Spinal cord (tissue), 3 donors: ENCODE measurements around the genes MMP14, PSMB5, CDH24 and THTPA.

DNA sequence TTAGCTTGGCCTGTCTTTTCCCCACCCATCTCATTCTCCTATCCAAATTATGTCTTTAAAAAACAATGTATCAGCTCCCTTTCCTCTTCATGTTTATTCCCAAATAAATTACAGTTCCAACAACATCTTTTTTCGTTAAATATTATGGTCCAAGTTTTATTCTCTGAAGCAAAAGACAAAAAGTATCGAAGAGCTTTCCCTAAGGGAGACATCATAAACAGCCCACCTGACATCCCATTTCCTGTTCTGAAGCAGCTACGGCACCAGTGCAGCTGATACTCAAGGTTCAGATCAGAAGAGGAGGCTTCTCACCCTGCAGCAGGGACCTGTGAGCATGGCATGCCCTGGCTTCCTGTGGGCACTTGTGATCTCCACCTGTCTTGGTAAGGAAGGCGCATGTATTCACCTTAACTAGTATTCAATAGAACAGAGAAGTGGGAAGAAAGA, 308.2 kb downstream of the DAD1 start:
- PRO-cap = no peak
- RAMPAGE, long total RNA = no peak

DNA sequence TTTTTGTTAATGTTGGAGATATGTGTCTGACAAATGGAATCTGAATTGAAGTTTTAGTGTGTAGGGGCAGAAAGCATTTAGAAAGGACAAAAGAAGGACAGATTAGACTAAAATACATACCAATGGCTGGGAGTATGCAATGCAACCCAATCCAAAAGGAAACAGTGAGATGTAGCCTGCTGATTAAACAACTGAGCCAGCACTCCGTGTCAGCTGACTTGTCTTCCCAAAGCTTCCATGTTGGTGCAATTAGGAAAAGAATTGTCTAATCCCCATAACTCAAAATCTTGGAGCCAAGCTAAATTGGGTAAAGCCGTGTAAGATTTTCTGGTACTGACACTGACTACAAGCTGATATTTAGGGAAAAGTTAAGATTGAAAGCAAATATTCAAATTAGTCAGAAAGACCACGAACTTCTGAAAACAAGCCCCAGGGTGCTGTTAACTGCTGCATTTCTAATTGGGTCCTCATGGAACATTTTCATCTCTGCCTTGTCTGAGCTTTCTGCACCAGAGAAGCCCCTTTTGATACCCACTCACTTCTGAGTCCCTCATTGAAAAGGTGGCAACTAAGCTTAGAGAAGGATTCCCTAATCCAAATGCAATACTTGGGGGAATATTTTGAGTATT, 109.1 kb downstream of the DAD1 start:
- PRO-cap = no peak
- RAMPAGE, long total RNA = no peak

DNA sequence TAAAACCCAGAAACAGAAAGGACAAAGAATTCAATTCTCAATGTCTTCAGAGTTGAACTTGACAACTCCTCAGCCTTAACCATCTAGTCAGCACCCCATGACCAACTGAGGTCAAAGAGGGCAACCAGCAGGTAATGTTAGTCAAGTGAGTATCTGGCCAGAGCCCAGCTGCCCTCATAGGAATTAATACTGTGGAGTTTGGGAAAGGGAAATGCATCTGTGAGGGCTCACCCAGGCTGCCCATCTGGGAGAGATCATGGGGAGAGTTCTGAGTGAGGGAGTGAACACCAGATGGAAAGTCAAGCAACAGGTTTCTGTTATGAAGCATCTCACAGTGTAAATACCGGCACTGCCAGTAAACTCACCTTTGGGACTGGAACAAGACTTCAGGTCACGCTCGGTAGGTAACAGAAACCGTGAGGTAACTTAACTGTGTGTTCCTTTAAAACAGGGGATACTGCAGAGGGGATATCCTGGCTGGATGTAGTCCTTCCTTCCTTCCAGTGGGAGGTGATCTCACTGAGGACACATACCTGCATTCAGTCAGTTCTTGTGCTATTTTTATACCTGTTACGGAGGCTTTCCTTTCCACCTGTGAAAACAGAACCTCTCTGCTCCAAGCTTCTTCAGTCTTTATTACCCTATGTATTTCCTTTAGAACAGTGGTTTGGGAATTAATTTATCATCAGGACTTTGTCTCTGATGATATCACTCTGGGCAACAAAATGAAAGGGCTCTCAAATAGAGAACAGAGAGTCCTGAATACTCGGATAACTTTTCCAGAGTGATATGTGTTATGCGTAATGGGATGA, 94.3 kb downstream of the DAD1 start:
- PRO-cap = no peak
- RAMPAGE, long total RNA = no peak

GRCh38 chr14:22520736-22521079, 68.3 kb downstream of the DAD1 start:
- PRO-cap = no peak
- RAMPAGE, long total RNA = no peak

GRCh38 chr14:22523988-22525120, 64.7 kb downstream of the DAD1 start:
- PRO-cap = no peak
- RAMPAGE, long total RNA = no peak

- PRO-cap = no peak
- RAMPAGE, long total RNA = no peak
Observed at GRCh38 chr14:22547195-22547936, 41.7 kb downstream of the DAD1 start.

DNA sequence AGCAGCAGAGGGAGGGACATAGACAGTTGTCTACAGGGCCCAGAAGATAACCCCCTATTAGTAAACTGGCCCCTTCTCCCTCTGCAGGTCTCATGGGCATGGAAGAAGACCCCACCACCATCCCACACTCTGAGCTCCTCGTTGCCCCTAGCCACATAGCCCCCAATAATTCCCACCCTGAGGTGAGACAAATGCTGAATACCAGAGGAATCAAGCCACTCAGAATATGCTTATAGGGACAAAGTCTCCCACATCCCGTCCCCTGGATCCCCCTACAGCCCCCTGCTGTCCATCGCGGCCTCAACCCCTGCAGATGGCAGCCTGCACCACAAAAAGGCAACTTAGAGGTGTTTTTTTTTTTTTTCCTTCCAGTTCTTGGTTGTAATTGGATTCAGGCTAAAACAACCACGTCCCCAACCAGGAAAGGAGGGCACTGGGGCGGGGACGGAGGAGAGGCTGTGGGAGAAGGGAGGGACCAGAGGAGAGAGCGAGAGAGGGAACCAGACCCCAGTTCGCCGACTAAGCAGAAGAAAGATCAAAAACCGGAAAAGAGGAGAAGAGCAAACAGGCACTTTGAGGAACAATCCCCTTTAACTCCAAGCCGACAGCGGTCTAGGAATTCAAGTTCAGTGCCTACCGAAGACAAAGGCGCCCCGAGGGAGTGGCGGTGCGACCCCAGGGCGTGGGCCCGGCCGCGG, at the start of gene MMP14:
Gene MMP14, plus strand, starts transcription at position 503 of the 698 bp plus-strand sequence.
- PRO-cap = no peak
- RAMPAGE, long total RNA = start-site peak on the plus strand centred at position 523 of the sequence, 92 bp wide, 567 and 413 reads in 2 replicates

DNA sequence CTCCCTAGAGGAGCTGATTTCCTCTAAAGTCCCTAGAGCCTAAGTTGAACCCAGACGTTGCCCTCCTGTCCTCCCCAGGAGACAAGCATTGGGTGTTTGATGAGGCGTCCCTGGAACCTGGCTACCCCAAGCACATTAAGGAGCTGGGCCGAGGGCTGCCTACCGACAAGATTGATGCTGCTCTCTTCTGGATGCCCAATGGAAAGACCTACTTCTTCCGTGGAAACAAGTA, 8.1 kb downstream of the MMP14 start:
- PRO-cap = no peak
- RAMPAGE, long total RNA = no peak

DNA sequence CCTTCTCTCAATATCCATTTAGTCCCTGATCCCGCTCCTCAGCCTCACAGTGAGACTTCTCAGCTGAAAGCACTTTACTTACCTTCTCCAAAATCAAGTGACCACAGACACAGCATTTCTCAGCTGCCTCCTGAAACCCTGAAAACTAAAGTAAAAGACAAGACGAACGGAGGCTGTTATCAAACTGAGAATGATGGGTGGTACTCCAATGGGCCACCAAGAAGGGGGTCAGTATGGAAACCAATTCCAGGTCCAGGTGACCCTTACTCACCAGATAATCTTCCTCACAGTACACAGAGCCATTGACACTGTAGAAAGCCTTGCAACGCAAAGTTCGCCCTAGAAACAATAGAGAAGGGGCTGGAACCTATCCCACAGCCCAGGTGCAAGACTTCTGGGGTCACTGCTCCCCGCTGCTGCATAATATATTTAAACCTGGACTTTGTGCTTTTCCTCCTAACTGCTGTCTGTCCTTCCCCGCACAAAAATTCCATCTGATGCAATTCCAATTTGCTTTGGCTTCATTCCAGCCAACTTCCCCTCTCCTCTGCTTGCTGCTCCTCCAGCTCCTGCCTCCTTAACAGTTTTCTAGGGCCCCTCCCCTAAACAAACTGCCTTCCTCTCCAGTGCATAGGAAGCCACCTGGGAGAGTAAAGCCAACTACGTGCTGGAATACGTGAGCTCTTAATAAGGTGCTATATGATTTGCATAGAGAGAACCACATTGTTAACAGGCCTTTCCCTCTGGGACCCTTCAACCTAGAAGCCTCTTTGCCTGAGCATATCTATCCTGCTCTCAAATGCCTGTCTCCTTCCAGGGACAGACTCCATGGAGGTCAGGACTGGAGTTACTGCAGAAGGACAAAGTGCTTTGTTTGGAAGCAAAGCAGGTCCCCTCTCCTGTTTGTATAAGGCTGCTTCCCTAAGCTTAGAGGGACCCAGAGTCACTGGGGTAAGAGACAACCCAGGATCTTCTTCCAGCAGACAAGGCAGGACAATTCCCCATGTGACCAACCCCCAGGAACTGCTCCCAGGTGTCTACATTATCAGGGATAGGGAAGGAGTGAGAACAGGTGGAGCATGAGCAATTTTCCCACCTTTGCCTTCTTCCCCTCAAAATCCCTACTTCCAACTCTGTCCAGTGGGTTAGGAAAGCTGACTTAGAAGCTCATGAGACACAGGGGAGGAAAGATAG, 5.6 kb downstream of the AJUBA start:
- PRO-cap = no peak
- RAMPAGE, long total RNA = no peak

DNA sequence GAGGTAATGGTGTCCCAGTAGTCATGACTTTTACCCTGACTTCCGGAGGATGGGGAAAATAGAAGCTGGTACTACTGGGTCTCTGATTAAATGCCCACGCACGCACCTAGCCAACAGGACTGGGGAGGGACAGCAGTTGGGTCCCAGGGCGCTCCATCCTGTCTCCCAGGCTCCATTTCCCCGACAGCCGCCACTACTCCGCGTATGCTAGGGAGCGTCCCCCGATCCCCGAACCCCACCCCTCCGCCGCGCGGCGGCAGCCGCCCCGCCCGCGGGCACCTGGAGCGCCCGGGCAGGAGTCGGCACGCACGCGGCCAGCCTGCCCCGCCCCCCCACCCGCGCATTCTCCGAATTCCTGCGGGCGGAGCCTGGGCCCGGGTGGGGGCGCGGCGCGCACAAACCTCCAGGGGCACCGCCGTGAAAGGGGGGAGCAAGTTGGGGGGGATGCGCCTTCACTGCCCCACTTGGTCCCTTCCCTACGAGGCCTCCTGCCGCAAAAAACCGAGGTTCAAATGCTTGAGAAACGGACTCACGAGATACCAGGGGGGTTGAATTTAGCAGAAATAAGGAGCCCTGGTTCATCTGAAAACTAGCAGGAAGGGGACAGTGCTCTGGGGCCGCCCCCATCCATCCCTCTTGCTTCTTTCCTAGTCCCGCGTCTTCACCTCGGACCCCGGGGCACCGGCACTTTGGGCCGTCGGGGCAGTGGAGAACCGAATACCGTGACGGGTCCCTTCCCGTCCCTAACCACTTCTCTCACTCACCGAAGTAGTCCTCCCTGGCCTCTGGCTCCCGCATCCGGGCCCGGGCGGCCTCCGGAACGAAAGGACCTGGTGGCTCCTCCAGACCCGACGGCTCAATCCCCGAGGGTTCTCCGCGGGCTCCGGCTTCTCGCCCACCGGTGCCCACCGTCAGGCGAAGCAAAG, 1.6 kb downstream of the AJUBA start:
- PRO-cap = no peak
- RAMPAGE, long total RNA = no peak

DNA sequence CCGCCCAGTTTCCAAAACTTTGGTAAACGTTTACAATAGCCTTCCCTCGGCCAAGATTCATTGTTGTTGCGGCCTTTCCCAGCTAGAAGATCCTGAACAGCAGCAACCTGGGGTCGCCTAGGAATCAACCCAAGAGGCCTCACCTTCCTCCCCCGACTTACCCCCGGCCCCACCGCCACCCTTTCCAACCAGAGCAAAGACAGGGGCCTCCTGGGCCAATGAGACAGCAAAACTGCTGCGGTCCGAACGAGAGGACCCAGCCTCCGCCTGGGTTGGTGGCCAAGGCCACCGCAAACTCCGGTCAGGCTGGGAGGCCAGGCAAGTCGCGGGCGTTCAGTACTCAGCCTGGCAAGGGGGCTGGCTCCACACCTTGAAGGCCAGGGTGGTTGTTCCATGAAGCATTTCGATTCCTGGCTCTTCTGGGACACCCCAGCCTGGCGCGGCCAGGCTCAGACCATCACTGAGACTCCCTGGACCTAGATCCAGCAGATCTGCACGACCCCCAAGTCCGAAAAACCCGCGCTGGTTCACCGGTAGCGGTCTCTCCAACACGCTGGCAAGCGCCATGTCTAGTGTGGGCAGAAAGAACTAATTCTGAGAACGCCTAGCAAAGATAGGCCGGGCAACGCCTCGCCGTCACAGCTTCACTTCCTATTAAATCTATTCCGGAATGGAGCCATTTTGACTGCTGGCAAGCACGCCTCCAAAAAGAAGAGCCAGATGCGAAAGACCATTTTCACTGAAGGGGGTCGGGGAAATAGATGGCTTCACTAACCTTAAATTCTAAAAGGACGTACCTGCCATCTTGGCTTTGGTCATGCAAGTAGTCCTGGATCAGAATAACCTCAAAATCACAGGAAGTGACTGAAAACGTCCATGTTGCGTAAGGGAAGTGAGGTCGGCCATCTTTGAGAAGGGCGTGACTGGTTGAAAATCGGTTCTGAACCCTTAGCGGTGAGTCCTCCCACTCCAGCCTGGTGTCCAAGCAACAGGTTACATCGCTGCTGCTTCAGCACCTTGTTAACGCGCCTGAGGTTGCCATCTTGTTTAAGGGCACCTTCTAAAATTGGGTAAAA, at the start of gene PSMB5:
Gene PSMB5, minus strand, starts transcription at position 586 of the 1,076 bp plus-strand sequence.
- PRO-cap = no peak
- RAMPAGE, long total RNA = start-site peak on the minus strand centred at position 576 of the sequence, 13 bp wide, 465 and 674 reads in 2 replicates

DNA sequence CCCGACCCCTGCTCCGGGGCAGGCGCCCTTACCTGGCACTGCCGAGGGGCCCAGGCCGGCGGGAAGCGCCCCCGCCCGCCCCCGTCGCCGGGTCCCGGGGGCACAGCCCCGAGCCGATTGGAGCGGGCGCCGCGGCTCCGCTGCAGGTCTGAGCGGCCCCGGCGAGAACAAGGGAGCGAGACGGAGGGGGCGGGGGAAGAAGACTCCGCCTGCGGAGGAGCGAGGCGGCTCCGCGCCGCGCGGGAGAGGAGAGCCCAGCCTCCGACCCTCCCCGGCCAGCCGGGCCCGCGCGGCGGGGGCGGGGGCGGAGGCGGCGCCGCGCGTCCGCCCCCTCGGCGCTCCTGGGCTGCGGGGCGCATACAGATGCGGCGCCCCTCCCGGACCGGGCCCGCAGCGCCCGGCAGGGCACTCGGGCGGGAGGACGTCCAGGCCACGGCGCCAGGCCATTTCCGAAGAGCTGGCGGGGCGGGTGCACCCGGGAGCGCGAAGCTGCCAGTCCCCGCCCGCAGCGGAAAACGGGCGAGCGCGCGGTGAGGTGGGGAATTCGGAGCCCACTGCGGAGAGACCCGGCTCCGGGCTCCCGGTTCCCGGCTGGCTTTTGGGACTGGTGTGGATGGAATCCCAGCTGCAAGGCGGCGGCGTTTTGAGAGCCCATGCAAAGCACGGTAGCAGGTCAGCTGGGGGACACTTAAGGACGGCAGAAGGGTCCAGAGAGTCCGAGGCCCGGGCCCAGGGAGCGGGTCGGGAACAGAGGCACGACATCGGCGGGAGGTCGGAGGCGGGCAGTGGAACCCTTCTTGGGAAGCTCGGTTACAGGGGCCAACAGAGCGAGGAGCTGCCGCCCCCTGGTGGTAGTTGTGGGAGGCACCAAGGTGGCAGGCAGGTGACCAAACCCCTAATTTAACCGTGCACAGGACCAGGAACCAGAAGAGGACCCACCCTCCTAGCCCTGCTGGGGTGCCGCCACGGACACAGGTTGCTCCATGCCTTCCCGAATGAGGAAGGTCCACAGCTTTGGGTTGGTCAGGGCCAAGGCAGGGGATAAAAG, at the start of gene CDH24:
Gene CDH24, minus strand, starts transcription at position 150 of the 1,048 bp plus-strand sequence.
- PRO-cap = no peak
- RAMPAGE, long total RNA = no peak

- PRO-cap = unidirectional peak, minus-strand start at chr14:23301531
- RAMPAGE, long total RNA = no peak
Observed at GRCh38 chr14:23300997-23302056, 1.3 kb downstream of the PPP1R3E start.

GRCh38 chr14:23353327-23354153, 853 bp upstream of the SLC22A17 start:
- PRO-cap = no peak
- RAMPAGE, long total RNA = no peak

DNA sequence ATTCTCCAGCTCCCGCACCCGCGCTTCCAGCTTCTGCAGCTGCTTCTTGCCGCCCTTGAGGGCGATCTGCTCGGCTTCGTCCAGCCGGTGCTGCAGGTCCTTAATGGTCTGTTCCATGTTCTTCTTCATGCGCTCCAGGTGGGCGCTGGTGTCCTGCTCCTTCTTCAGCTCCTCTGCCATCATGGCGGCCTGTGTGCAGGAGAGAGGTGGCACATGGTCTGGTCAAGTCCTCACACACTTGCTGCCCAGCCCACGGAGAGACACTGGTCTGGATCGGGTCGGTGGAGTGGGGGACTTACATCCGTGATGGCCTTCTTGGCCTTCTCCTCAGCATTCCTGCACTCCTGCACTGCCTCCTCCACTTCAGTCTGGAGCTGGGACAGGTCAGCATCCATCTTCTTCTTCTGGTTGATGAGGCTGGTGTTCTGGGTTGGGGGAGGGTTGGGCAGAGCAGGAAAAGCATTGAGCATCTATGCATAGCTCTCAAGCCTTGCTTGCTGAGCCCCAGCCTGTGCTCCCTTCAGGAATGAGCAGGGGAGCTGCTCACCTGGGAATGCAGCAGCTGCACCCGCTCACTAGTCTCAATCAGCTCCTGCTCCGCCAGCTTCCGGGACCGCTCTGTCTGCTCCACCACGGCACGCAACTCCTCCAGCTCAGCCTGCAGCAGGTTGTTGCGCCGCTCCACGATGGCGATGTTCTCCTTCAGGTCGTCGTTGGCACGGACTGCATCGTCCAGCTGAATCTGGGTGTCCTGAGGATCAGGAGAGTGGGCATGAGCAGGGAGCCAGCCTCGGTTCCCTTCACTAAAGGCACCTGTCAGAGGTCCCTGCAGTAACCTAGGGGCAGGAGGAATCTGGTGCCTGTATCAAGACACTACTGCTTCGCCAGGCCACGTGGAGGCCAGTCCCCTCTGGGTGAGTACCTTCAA, 7.3 kb upstream of the MYH6 start:
- PRO-cap = no peak
- RAMPAGE, long total RNA = no peak

GRCh38 chr14:23423676-23424274, 11.7 kb downstream of the MYH7 start:
- PRO-cap = no peak
- RAMPAGE, long total RNA = no peak

DNA sequence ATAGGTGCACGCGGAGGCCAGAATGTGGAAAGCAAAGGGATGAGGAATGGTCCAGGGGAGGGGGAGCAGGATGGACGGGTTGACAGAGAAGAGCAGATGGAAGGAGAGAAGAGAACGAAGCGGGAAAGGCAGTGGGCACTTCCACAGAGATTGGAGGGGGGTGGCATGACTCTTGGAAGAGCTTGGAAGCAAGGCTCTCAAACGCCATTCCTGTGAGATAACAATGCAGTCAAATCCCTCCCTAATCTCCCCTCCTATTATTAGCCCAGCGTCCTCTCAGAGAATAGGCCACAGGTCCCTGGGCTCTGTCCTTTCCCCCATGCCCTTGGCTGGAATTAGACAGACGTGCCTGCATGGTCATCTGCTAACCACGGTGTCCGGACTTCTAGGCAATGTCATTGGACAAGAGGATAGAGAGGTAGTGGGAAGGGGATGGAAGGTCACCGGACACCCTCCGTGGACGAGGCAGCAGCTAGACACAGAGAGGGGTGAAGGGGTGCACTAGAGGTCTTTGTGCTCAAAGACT, 7.9 kb upstream of the MYH7 start:
- PRO-cap = no peak
- RAMPAGE, long total RNA = no peak

DNA sequence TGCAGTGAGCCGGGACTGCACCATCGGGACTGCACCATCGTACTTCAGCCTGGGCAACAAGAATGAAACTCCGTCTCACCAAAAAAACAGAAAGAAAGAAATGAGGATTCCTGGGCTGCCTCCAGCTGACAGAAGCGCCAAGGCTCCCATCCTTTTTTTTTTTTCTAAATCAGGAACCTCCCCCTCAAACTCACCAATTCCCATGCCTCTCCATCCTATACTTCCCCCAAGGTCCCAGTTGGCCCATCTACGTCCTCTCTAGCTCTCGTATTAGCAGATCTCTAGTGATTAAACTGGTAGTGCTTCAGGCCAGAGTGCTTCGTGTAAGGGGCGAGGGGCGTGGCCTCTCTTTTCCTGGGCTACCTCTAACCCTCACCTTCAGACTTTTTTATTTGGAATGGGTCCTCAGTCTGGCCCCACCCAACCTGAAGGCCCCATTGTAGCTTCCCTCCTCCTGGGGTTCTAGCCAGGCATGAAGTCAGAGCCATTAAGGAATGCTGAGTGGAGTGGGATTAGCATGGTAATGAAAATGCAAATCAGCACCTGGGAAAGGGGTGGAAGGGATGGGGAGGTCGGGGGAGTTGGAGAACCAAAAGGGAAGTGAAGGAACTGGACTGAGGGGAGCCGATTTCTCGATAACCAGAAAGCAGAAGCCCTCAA, 14.4 kb downstream of the ZFHX2 start:
- PRO-cap = no peak
- RAMPAGE, long total RNA = no peak

DNA sequence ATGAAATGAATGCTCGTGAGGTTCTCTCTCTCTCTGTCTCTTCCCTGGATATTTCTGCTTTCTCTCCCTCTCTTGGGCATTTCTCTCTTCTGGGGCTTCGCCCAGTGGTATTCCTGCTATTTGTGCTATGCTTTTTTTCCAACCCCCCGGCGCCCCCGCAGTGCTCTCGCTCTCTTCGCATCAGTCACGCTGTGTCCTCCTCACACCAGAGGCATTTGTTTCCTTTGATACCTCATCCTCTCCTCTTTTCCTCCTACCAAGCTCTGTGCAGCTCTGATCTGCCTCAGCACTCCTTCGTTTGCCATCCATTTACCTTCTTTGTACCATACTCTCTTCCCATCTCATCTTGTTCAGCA, 2.9 kb downstream of the ZFHX2 start:
- PRO-cap = no peak
- RAMPAGE, long total RNA = no peak

GRCh38 chr14:23555612-23556649, at the start of gene THTPA:
TSS of gene THTPA (plus strand) at chr14:23556271.
- PRO-cap = no peak
- RAMPAGE, long total RNA = no peak